AG04450 (cell line): ENCODE measurements around a stretch of chr18.

- CAGE, long polyA plus RNA = no peak
- RRBS = no CpG with 5 or more reads among the region's 5 CpGs
These were observed 3.8 kb downstream of the MYL12A start for GRCh38 chr18:3251436-3251751.

- CAGE, long polyA plus RNA = no peak
- RRBS = no CpG with 5 or more reads among the region's 5 CpGs
These were observed 3.6 kb downstream of the MYL12B start for GRCh38 chr18:3265272-3266231.

DNA sequence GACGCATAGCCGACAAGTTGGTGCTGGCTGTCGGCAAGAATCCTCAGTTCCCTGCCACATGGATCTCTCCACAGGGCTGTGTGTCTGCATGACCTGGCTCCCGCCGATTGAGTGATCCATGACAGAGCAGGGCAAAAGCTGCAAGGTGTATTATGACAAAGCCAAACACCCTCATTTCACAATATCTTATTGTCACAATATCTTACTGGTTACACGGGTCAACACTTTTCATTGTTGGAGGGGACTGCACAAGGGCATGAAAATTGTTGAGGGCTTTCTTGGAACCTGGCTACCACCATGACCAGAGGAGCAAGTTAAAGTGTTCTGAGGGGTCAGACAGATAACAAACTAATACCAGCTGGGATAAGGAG lies 4.3 kb downstream of the MYL12B start:
- CAGE, long polyA plus RNA = no peak
- RRBS = no CpG with 5 or more reads among the region's 6 CpGs

DNA sequence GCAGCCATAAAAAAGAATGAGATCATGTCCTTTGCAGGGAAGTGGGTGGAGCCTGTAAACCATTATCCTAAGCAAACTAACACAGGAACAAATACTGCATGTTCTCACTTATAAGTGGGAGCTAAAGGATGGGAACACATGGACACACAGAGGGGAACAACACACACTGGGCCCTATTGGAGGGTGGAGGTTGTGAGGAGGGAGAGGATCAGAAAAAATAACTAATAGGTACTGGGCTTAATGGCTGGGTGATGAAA lies 78.9 kb downstream of the MYL12B start:
- CAGE, long polyA plus RNA = no peak

DNA sequence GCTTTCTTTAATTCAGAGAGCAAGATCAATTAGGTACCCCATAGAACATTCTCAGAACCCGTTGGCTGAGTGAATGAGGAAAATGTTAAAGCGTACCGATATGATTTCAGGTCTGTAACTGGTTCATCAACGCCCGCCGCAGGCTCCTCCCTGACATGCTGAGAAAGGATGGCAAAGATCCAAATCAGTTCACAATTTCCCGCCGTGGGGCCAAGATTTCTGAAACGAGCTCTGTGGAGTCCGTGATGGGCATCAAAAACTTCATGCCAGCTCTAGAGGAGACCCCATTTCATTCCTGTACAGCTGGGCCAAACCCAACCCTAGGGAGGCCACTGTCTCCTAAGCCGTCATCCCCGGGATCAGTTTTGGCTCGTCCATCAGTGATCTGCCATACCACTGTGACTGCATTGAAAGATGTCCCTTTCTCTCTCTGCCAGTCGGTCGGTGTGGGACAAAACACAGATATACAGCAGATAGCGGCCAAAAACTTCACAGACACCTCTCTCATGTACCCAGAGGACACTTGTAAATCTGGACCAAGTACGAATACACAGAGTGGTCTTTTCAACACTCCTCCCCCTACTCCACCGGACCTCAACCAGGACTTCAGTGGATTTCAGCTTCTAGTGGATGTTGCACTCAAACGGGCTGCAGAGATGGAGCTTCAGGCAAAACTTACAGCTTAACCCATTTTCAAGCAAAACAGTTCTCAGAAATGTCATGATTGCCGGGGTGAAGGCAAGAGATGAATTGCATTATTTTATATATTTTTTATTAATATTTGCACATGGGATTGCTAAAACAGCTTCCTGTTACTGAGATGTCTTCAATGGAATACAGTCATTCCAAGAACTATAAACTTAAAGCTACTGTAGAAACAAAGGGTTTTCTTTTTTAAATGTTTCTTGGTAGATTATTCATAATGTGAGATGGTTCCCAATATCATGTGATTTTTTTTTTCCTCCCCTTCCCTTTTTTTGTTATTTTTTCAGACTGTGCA lies 7.6 kb downstream of the TGIF1 start:
- CAGE, long polyA plus RNA = no peak
- RRBS = no CpG with 5 or more reads among the region's 20 CpGs

- CAGE, long polyA plus RNA = no peak
- RRBS = no CpG with 5 or more reads among the region's 6 CpGs
These were observed 91.0 kb downstream of the TGIF1 start for GRCh38 chr18:3540678-3541714.

DNA sequence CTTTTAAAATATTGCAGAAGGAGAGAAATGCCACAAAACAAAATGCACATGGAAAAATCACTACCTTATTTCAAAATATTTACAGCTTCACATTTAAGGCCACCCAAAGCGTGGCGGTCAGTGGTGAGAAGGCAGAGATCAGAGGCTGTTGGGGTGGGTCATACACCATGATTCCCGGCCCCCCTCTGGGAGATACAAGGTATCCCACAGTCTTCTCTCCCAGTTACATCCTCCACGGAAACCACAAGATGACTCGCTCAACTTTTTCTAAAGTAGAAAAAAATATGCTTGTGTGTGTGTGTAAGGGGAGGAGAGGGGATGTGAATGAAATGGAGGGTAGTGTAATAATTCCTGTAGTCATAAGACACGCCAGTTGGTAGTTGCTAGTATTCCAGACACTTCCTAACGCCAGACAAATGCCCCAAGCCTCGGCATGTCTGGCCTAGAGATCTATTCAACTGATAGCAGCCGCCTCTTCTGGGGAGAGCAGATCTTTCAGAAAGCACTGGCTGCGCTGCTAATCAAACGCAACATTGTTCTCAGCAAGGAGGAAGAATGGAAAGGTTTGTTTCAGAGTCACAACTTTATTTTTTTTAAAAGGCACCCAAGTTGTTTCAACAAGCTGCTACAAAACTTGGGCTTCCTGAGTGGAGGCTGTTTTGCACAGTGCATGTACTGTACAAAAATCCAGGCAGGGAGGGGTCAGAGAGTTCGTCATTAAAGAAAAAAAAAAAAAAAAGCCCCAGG lies 143.5 kb downstream of the TGIF1 start:
- CAGE, long polyA plus RNA = no peak
- RRBS = no CpG with 5 or more reads among the region's 12 CpGs

DNA sequence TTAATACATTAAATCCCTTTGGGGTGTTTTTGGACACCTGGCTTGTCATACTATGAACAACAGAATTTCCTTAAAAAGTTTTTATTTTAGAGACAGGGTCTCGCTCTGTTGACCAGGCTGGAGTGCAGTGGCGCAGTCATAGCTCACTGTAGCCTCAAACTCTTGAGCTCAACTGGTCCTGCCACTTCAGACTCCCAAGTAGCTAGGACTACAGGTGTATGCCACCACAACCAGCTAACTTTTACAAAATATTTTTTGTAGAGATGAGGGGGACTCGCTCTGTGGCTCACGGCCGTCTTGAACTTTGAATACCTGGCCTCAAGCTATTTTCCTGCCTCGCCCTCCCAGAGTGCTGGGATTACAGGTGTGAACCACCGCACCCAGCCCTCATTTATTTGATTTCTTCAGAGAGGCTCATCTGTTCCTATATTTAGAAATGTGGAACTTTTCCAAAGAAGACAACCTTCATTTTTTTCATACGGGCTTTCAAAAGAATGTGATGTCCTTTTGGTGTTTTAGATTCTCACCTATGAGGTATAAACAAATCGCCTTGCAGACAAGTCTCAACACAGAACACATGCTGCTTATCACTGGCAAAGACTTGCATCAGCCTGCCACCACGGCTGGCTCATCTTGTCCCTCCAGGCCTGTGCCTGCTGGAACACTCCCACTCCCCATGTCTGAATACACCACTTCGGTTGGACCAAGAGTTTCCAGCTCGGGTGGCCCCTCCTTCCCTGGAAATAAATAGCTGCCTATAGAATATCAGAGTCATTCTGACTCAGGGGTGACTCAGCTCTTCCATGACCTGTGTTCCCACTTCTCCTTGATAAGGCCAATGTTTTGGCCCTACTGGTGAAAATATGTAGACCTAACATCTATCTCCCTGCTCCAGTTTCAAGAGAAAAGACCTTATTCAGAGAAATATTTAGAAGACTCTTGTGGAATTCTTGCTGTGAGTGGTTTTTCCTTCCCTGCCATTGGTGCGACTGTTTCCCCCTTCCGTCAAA lies 202.6 kb downstream of the TGIF1 start:
- CAGE, long polyA plus RNA = no peak
- RRBS = no CpG with 5 or more reads among the region's 14 CpGs

- CAGE, long polyA plus RNA = no peak
- RRBS = no CpG with 5 or more reads among the region's 6 CpGs
These were observed 209.9 kb downstream of the TGIF1 start for GRCh38 chr18:3659844-3660211.

DNA sequence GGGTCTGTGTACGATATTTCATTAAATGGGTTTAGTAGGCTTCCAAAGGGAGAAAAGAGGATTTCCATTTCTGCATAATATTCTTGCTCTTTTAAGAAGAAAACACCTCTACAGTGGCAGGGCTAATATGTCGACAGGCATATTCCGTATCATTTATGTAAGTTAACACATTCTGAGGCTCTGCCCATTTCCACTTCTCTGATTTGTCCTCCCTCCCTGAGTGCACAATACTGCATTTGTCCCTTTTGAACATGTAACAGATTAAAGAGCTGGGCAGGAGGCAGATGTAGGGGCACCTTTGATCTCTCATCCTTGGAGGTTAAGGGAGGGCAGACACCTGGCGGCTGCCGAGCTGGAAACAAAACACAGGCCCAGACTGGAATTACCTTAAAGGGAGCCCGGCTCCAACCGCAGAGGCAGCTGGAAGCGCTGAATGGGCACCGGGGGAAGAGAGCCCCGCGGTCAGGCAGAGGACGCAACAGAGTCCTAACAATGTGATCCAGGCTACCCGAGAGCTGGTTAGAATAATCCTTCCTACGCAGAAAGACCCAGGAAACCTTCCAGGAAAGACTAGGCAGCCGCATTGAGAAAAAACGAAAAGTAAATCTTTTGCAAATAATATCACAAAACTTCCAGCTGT lies 215.8 kb downstream of the TGIF1 start:
- CAGE, long polyA plus RNA = no peak
- RRBS = no CpG with 5 or more reads among the region's 16 CpGs

- CAGE, long polyA plus RNA = no peak
- RRBS = no CpG with 5 or more reads among the region's 8 CpGs
These were observed 272.4 kb downstream of the TGIF1 start for GRCh38 chr18:3722202-3723038.

DNA sequence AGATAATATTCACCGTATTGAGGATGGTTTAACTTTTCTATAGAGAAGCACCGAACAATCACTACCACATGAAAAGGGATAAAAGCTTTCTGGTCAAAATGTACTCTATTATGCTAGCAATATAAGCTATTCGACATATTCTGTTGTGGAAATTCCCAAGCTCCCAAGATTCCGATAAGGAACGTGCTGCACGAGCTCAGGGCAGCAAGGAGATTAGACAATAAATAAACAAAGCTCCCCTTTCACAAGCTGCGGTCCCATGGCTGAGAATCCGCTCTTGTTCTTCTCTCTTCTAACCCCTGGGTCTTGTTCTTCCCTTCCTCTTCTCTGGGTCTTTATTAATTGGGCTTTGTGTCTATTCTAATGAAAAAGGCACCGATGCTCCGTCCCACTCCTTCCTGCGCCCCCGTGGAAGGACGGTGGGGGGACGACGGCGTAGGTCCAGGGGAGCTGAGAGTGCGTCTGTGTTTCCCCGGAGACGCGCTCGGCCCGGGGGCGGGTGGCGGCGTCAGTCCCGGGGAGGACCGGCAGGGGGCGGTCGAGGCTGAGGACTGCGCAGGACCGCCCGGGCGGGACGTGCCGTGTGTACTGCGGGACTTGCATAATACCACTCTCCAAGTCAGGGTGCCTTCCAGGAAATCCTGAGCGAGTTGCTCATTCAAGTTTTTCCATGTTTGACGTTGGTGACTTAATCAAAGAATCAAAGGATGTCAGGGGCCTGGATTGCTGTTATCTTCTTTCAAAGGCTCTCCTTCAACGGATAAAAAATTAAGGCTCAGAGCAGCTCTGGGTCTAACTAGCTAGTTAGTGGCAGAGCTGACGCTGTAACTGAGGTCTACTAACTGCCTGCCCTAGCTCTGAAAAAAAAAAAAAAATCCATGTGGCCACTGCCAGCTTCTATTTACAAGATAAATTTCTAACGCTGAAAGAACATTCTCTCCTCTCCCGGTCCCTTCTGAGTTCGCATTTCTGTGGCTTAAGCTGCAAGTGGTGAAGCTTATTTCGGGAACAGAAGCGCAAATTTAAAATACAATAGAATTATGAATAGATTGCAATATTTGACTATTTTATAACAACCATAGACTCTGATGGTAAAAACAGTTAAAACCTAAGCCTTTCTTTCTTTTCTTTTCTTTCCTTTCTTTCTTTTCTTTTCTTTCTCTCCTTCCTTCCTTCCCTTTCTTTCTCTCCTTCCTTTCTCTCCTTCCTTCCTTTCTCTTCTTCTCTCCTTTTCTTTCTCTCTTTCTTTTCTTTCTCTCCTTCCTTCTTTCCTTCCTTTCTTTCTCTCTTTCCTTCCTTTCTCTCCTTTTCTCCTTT lies 321.5 kb downstream of the TGIF1 start:
- CAGE, long polyA plus RNA = no peak
- RRBS = 2% methylated on average over 6 of the region's 45 CpGs

GRCh38 chr18:3872441-3873729 lies 422.9 kb downstream of the TGIF1 start:
- CAGE, long polyA plus RNA = no peak
- RRBS = no CpG with 5 or more reads among the region's 2 CpGs

DNA sequence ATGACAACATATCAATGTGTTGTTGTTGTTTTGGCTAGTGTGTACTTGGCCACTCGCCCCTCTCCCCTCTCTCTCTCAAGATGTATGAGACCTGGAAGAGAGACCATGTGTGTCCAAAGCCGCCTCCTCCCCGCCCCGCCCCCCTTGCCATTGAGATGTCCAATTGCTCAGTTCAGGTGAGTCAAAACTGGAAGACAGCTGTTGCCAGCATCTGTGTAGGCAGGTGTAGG lies 1.2 kb downstream of the ZBTB14 start:
- CAGE, long polyA plus RNA = no peak
- RRBS = no CpG with 5 or more reads among the region's 4 CpGs

- CAGE, long polyA plus RNA = no peak
- RRBS = no CpG with 5 or more reads among the region's 9 CpGs
These were observed 88.3 kb downstream of the EPB41L3 start for GRCh38 chr18:5455432-5456008.

GRCh38 chr18:5456009-5456366 lies 87.8 kb downstream of the EPB41L3 start:
- CAGE, long polyA plus RNA = no peak

GRCh38 chr18:5478008-5478633 lies 65.7 kb downstream of the EPB41L3 start:
- CAGE, long polyA plus RNA = no peak
- RRBS = no CpG with 5 or more reads among the region's 4 CpGs

DNA sequence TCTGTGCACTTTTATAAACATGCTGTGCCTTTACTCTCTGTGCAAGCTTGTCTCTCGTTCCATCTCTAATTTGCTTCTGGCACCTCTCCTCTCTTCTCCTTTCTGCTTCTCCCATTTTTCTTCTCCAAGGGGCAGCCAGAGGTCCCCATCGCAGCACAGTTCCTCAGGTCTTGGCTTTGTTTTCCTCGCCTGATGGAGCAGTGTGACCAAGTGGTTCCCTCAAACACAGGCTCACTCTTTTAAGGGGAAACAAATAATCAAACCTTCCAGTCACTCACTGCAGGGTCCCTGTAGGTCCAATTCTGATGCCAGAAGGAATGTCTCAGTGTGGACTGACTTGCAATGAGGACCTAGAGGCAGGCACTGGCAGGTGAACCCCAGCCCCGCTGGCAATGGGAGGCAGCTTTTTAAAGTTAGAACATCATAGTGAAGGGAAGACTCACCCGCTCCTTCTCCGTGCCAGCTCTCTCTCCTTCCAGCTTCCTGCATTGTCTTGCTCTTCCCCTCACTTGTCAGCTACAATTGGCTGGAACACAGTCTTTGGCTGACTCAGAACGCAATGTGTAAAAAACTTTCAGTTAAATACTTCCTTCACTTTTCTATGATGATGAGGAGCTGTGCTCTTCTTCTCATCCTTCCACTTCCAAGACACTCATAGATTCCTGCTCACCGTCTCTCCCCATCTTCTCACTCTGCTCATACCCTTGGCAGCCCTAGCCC lies 117.7 kb upstream of the TMEM200C start:
- CAGE, long polyA plus RNA = no peak
- RRBS = no CpG with 5 or more reads among the region's 8 CpGs

- CAGE, long polyA plus RNA = no peak
- RRBS = no CpG with 5 or more reads among the region's 2 CpGs
These were observed 156.9 kb upstream of the TMEM200C start for GRCh38 chr18:6052261-6052651.

DNA sequence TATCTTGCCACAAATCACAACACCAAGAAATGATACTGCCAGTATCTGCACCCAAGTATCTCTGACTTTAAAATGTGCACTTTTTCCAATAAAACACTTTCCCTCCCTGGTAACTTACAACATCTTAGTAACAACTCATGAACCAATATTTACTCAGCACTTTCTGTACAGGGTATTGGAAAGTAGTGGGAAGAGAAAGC lies 52.2 kb downstream of the L3MBTL4 start:
- CAGE, long polyA plus RNA = no peak